HTERT-HM (cell line): ENCODE data around the gene FYB2.

GRCh38 chr1:54347944-54348931 lies 148.3 kb downstream of the MRPL37 start:
- RRBS: no CpG with 5 or more reads among the region's 17 CpGs

DNA sequence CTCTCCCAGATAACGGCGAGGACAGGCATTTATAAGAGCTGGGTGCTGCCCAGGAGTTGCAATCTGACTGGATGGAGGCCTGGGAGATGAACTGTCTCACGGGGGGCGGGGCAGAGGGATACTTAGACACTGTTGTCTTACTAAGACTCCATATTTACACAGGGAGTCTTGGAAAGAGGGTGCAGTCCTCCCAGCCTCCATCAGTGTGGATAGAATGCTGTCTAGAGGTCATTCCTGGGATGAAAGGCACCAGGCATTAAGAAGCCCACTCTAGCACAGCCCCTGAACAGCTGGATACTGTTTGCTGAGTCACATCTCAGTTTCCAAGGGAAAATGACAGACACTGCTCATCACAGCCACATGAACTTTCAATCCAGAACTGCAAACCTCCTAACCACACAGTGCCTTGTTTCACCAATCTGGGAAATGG lies 162.9 kb downstream of the MRPL37 start:
- RRBS: no CpG with 5 or more reads among the region's 4 CpGs

- RRBS: no CpG with 5 or more reads among the region's 14 CpGs
These were observed 165.0 kb downstream of the MRPL37 start for GRCh38 chr1:54364797-54365469.

GRCh38 chr1:54384629-54385416 lies 163.2 kb upstream of the ACOT11 start:
- RRBS: no CpG with 5 or more reads among the region's 6 CpGs

- RRBS: 2% methylated on average over 38 of the region's 89 CpGs
These were observed 60.2 kb upstream of the ACOT11 start for GRCh38 chr1:54487361-54488785.

DNA sequence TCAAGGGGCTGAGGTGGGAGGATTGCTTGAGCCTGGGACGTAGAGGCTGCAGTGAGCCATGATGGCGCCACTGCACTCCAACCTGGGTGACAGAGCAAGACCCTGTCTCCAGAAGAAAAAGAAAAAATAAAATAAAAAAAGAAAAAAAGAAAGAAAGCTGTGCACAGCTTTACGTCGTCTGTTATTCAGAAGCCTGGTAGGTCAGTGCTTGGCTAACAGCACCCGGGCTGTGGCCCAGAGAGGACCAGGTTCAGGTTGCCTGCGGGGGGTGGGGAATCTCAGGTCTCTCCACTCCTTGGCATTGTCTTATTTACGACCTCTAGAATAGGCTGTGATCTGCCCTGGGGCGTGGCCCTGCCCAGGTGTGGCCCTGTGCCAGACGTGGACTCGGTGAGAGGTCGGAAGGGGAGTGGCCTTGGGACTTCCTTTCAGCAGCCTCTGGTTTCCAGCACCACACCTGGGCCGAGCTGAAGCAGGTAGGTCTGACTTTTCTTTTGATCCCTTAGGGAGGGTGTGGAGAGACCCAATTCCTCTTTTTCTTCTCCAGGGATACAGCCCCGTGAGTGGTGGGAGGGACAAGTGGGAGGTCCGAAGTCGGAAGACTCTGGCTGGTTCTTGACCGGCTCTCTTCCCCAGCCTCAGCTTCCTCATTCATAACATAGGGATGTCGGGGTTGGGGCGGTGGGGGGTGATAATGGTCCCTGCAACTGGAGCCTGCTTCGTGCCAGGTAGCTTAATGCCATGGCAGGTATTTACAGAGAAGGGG lies 16.3 kb downstream of the ACOT11 start:
- RRBS: no CpG with 5 or more reads among the region's 19 CpGs

- RRBS: no CpG with 5 or more reads among the region's 11 CpGs
These were observed 32.4 kb downstream of the DHCR24 start for GRCh38 chr1:54854627-54855057.

DNA sequence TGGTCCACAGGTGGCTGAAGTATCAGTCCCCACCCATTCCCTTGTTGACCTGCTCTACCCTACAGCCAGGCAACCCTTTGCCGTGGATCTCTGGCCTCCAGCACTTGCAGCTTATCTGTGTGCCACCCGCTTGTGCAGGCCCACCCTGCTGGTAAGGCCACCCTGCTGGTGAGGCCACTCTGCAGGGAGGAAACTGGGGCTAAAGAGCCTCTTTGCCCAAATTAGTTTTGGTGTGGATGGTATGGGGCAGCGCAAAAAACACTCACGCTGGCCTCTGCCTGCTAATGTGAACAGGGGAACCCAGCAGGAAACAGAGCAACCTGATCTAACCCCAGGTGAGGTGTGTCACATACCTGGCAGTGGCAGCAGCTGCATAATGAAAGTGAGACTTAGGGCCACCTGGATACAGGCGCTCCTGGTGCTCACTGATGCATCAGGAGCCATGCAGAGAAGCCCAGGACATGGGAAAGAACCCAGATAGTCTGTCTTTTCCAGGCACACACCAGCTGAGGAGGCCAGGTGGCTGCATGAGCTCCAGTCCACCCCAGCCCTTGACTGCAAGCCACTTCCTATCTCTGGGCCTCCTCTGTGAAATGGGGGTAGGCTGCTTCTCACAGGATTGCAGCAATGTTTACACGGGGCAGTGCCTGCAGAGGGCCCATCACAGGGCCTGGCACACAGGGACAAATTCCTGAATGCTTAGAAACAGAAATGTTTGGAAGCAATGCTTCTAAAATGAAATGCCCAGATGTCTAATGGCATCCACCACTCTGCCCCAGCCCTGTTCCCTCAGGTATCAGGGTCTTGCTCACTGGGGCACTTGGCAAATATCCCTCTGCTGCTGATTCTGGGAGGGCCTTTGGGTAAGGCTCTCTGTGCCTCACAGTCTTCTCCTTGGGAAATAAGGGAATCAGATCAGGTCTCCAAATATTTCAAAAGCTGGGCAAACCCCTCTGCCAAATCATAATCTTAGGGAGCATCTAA lies 20.1 kb downstream of the DHCR24 start:
- RRBS: no CpG with 5 or more reads among the region's 6 CpGs

DNA sequence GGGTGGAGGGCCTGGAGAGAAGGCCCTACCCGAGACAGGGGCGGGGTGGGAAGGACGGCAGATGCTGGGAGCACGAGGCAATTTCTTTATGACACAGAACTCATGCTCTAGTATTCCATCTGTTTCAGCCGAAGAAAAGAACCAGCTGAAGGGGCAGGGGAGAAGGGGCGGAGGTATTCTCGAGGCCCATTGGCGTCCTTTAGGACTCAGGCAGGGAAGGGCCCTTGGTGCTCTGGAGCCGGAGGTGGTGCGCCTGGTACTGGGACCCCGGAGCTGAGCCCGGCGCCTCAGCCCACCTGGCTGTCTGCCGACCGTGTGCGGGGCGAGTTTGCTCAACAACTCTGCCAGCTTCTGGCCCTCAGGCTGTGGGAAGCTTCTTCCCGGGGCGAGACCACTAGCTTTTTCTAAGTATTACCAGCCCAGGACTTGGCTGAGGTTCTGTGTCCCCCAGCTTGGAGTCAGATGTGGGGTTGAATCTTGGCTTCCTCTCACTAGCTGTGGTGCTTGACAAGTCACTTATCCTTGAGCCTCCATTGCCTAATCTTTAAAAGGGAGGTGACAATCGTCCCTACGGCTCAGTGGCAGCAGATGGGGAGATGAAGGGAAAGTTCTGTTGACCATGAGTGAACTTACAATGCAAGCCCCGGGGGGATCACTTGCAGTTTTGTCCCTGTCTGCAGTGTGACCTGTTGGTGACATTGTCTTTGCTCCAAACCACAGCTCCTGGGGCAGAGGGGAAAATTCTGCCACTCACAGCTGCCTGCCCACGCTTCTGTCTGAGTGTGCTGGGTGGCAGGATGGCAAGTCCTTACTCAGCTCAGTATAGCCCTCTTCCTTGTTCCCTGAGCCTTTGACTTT lies 1.4 kb downstream of the PCSK9 start:
- RRBS: 9% methylated on average over 5 of the region's 23 CpGs

GRCh38 chr1:55151013-55151587 lies 64.1 kb downstream of the USP24 start:
- RRBS: no CpG with 5 or more reads among the region's 2 CpGs

- RRBS: no CpG with 5 or more reads among the region's 1 CpG
These were observed 618.2 kb upstream of the USP24 start for GRCh38 chr1:55833366-55833755.

DNA sequence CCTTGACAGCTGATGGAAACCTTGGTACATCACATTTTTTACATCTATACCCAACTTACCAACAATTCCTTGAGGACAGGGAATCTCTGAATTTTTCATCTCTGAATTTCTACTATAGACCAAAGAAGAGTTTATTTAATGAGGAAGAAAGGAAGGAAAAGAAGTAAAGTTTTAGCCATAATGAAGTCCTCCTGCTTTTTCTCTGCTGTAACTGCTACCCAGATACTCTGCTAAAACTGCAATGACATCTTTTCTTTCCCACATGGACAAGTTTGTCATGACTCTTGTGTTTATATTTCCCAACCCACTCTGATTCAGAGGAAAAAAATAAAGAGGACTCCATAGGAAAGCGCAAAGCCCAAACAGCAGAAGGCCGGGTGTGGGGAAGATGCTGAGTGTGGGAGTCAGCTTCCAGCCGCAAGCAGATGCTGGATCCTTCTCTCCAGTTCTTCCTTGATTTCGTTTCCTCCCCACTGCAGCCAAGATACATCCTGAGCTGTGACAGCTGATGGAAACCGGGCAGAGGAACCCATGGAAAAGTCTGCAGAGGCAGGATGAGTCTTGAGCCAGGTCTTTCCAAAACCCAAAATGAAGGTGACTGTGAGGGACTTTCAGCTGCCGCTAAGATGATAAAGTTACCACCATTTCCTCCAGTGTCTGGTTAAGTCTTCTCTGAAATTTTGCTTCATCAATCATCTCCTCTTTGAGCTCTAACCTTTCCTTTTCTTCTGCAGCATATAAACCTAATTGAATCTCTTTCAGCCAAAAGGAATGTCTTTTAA lies 498.2 kb downstream of the PLPP3 start:
- RRBS: no CpG with 5 or more reads among the region's 6 CpGs

GRCh38 chr1:56255859-56256007 lies 323.6 kb downstream of the PLPP3 start:
- RRBS: no CpG with 5 or more reads among the region's 2 CpGs

- RRBS: no CpG with 5 or more reads among the region's 1 CpG
These were observed 199.6 kb downstream of the PLPP3 start for GRCh38 chr1:56379683-56380218.

DNA sequence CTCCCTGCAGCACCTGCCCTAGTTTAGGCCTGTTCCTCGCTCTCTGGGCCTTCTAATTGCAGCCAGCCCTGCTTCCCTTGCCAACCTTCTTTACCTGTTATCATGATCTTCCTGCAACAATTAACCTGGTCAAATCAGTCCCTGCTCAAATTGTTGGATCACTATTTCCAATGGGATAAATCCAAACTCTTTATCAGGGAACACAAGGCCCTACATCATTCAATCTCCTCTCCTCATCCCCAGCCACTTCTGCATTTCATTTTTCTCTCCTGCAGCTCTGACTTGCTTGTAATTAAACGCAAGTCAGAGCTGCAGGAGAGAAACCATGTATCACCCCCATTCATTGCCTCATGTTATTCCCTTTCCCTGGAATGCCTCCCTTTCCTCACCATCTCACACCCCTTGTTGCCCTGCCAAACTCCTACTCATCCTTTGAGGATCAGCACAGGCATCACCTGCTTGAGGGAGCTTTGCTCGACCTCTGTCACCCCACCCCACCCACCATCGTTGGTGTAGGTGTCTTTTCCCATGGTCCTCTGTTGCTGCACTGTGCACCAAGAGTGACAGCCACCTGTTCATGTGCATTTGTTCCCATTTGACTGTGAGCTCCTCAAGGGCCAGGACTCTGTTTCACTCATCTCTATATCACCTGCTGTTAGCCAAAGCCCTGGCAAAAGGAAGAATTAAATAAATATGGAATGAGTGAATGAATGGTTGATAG lies 117.3 kb downstream of the PLPP3 start:
- RRBS: no CpG with 5 or more reads among the region's 4 CpGs

DNA sequence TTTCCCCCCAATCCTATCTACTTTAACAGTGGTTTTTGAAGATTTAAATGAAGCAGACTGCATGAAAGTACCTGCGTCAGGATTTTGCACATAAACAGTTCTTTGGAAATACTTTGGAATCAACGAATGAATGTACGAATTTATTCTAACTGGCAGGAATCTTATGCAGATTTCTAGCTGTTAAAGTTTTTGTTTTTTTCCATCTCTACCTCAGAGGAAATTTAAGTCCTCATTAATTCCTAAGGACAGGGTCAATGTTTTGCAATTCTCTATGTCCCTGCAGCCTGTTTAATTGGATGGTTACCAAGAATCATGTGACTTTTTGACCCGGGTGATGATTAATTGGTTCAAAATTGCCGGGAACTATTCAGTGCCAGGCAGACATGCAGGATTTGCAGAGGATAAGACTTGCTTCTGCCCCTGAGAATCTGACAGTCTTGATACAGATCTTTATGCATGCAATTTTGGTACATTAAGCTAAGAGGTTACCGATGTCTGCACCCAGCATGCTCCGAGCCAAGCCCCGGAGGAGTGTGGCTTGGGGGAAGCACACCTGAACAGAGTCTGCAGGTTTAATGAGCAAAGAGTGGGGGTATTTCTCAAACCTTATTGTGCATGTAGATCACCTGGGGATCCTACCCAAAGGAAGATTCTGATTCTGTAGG lies 88.0 kb downstream of the PLPP3 start:
- RRBS: no CpG with 5 or more reads among the region's 8 CpGs

DNA sequence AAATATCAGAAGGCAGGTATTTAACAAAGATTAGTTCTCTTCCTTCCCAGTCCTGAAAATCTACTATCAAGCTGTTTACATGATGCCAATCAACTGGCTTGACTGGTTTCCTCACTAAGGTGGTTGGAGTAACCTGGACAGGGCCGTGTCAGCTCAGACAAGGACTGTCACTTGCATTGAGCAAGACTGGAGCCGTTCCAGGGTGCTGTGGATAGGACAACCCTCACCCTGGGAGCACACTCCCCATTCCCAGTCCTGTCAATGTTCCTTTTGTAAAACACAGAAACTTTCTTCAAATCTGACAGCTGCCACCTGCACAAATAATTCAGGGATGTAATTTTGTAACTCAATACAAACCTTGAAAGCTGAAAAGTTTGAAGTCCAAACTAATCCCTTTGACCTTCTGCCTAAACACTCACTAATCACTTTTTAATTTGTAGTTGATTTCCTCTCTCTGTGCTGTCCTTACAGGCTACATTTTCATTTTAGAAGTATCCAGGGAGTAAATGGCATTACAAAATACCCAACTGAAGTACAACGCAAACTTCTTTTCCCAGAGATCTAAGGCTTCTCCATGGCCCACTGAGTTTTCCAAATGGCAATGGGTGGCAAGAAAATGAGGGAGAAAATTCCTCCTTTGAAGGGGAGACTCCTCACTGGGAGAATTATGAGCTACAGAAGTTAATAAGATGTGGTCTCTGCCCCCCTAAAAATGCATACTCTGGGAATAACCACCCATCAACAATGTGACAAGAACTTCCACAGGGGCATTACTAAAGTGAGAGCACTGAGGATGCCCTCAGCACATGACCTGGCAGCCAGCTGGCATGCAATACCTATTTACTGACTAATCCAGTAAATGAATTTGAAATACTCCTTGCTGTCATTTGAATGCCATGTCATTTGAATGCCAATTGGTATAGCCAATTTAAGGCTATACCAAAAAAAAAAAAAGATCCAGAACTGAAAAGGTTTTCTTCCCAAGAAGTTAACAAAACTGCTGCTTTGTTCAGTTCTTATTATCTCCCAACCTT lies 31.1 kb downstream of the PLPP3 start:
- RRBS: no CpG with 5 or more reads among the region's 3 CpGs

- RRBS: no CpG with 5 or more reads among the region's 6 CpGs
These were observed 21.8 kb downstream of the FYB2 start for GRCh38 chr1:56797303-56797840.

DNA sequence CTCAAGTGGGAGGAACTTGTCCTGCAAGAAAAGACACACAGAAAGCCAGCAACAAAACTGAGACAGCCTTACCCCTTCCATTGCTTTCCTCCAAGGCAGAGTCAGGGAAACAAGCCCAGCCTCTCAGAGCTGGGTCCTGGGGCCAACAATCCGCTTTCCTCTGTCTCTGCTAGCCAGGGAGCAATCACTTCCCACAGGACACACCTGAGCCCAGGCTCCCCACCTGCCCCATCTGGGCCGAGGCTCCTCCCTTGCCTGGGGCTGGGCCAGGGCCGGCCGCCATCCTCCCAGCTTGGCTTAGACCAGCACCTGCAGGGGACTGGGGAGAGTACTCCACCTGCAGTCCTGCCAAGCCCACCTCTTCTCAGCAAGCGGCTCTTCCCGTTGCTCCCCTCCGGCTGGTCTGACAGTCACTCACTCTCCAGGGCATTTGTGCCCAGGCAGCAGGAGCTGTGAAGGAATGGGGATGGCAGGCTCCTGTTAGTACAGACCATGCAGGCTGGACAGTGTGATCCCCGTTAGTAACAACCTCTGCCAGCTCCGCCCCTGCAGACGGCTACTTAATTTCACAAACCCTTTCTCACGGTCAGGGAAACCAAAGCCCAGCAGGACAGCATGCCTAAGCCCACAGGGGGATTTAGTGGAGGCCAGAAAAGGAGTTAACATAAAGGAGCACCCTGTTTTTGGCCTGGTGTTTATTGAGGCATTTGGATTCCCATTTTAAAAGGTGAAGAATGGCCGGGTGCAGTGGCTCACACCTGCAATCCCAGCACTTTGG lies at the start of gene FYB2:
Gene FYB2 (minus strand): TSS at position 195 of the 778 bp plus-strand sequence.
- RRBS: no CpG with 5 or more reads among the region's 12 CpGs

DNA sequence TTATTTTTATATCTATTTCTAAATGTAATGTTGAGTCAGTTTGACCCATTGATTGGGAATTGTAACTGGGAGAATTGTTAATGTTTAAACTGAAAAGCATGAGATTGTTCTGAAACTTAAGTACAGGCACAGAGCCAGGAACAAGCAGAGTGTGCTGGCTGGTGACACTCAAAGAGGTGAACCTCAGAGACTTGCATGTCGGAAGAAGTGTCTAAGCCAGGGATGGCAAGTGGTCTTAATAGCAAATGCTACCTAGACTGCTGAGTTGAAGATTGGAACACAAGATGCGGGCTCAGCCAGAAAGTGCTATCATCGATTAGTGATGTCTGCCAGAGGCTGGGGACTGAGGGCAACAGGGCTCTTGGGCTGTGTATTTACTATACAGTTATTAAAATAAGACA lies 42.6 kb downstream of the C8A start:
- RRBS: no CpG with 5 or more reads among the region's 3 CpGs